Pulmonary lymph node (tissue), 1 donor: ENCODE measurements around the gene RNLS.

DNA sequence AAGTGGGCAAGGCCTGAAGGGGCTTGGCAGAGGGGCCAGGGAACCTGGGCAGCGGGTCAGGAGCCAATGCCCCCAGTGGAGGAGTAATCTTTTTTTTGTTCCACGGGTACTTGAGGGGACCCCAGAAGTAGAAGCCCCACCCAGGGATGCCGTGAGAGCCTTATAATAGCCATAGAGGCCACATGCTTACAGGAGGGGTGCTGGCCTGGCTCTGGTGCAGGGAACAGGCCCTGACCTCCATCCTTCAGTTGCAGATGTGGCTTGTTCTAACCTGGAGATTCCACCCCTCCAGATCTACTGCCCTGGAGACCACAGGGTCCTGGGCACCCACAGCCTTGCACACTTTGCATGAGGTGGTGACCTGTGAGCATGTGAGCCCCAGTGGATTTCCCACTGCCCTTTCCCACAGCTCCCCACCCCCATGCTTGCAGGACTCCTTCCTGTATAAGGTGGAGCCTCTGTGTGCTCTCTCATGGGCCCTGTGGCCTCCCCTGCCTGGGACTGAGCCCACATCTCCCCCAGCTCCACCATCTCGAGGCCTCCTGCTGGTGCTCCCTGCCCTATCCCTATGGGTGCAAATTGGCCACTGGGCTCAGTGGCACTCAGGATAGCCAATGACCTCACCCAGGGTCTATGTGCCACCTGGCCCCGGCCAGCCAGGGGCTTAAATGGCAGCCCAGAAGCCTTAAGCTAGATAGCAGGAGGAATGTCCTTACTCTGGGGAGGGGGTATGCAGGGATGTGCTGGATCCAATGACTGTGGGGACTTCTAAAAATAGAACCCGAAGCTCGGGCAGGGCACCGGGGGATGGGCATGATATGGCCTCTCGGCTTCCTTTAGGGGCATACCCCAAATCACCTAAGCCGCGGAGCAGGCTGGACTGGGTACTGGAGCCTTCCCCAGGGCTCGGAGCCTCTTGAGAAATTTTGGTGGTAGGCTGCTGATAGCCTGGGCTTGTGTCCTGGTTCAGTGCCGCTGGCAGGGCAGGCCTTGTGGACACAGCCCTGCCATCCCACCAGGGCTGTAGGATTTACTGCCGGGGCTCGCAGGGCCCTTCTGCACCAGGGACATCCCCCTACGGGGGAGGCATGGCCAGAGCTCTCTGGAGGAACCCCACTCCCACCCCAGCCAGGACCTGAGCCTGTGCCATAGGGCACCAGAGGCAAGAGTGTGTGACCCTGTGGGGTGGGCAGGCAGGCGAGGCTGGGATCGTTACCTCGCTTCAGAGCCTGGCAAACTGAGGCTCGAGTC lies 2.1 kb downstream of the LDB3 start:
- PRO-cap, result no peak

- PRO-cap, result no peak
Observed at GRCh38 chr10:86687620-86688377, 19.5 kb downstream of the LDB3 start.

DNA sequence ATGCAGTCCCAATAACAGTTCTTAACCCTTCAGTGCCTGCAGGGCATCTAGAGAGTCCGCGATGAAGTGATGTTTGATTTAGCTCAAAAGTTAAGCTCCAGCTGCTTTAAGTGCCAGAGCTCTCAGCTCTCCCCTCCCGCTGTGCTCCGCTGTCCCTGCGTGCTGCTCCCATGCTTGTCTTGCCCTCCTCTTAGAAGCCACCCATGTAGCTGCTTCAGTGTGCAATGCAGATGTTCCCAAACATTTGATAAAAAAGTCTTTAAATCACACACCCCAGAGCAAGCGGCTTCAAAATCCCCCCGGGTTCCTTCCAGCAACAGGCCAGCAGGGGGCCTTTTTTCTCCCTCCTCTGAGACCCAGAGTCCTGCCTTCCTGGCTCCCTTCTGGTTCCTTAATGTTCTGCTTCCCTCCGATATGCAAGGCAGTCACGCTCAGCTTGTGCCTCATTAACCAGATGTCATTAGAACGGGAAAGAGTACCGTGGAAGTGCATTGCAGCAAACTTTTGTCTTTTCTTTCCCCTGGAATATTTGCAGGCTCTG lies 25.4 kb downstream of the LDB3 start:
- PRO-cap, result no peak

DNA sequence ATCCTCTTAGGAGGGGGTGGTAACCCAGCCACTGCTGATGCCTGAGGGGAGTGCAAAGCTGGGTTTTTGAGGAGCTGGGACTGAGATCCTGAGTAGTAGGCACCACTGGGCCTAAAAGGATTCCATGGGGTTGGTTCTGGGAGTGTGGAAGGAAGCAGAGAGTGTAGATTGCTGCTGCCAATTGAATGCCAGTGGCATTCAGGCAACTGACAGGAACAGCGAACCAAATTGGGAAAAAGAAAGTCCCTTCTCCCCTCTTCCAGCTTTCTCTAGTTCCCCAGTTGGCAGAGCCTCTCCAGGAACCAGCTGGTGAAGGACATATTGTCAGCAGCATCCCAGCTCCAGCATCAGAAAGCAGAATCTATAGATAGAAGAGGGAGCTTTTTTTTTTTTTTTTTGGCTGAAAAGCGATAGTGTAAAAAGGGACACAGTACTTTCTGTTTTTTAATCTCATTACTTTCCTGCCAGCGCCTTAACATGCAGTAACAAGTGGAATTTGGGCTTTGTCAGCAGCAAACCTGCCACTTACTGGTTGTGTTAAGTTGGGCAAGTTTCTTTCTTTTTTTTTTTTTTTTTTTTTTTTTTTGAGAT lies 91.5 kb downstream of the MMRN2 start:
- PRO-cap, result no peak

DNA sequence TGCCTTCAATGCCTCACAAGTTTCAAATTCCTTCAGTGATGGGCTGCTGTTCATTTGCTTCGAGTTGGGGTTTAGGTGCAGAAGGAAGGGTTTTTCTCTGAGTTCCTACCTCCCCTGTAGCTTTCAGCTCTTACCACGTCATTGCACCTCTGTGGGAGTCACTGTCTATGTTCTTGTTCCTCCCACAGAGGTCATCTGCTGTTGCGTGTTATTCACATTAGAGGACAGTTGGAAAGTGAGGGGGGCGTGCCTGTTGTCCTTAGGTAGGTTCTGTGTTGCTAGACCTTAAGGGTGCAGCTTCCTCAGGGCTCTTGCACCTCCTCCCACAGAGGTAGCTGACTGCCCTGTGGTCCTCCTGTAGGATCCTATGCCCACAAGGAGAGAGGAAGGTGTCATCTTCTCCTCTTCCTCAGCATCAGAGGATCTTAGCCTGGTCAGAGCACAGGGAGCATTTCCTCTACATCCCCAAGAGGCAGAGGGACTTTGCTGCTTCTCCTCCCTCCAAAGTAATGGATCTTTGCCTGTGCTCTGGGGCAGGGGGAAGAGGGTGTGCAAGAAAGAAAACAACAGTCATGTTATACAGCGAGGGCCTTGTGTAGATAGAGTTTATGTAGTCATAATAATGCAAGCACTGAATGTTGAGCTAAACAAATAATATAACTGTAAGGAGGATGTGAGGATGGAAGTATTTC lies 48.8 kb downstream of the MMRN2 start:
- PRO-cap, result no peak

GRCh38 chr10:86955925-86956332 lies 1.5 kb downstream of the MMRN2 start:
- PRO-cap, result no peak

DNA sequence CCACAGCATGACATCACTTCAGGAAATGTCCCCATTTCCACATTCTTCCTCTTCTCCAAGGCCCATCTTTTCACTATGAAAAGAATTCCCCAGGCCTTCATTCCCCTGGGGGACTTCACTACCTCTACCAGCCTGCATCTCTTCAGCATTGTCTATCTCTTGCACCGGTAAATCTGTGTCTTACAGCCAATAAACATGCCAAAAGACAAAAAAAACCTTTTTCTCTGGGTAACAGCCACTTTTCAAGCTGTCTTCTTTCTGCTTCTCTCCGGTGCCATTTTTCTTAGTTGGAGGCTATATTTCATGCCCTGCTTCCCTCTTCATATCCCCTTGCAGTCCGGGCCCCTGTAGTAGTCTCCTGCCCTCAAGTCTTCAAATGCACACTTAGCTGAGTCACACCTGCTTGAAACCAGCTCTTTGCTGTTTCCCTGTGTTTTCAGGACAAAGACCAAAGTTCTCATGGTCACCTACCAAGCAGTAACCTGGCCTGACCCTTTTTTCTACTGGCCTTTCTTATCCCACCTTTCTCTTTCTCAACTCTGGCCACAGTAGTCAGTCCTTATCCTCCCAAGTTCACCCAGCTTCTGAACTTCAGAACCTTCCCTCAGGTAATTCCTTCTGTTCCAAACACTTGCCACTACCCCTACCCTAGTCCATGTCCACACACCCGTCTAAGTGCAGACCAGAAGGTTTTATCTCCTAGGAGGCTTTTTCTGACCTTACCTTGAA lies 28.5 kb downstream of the GLUD1 start:
- PRO-cap, result no peak

GRCh38 chr10:87089211-87089530 lies 5.5 kb downstream of the GLUD1 start:
- PRO-cap, result no peak

DNA sequence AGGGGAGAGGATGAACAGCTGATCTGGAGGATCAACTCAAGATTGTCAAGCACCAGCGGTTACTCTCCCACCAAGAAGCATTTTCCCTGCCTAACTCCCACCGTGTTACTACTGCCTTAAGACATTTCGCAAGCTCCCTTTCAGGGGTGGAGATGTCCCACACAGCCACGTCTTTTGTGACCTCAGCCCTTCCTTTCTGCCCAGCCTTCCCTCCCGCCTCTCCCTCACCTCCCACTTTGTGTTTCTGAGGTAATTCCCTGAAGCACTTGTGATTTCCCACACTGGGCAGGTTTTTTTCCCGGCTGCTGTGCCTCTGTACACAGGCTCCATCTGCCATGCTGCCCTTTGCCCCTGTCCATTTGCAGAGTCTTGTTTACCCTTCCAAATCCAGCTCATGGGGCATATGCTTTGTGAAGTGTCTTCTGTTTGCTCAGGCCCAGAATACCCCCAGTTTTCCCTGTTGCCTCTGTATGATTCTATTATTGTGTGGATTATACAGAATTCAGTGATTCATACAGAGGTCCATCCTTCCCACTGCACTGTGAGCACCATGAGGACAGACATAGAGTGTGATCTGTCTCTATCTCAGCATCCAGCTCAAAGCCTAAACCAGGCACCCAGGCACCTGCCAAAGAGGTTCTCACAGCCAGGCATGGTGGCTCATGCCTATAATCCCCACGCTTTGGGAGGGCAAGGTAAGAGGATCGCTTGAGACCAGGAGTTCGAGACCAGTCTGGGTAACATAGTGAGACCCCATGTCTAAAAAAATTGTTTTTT lies 40.8 kb upstream of the PAPSS2 start:
- PRO-cap, result no peak

GRCh38 chr10:87642273-87642619 lies 17.4 kb upstream of the PAPSS2 start:
- PRO-cap, result no peak

GRCh38 chr10:87668496-87668920 lies 8.8 kb downstream of the PAPSS2 start:
- PRO-cap, result no peak

DNA sequence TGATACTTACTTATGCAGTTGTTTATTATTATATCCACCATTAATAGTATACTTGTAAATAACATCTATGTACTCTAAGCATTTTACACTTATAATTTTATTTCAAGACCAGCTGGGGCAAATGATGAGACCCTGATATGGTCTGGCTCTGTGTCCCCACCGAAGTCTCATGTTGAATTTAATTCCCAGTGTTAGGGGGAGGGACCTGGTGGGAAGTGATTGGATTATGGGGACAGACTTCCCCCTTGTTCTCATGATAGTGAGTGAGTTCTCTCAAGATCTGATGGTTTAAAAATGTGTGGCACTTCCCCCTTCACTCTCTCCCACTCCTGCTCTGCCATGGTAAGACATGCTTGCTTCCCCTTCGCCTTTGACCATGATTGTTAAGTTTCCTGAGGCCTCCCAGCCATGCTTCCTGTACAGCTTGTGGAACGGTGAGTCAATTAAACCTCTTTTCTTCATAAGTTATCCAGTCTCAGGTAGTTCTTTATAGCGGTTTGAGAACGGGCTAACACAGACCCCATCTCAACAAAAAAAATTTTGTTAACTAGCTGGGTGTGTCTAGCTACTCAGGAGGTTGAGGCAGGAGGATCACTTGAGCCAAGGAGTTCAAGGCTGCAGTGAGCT lies 57.9 kb downstream of the ATAD1 start:
- PRO-cap, result no peak

DNA sequence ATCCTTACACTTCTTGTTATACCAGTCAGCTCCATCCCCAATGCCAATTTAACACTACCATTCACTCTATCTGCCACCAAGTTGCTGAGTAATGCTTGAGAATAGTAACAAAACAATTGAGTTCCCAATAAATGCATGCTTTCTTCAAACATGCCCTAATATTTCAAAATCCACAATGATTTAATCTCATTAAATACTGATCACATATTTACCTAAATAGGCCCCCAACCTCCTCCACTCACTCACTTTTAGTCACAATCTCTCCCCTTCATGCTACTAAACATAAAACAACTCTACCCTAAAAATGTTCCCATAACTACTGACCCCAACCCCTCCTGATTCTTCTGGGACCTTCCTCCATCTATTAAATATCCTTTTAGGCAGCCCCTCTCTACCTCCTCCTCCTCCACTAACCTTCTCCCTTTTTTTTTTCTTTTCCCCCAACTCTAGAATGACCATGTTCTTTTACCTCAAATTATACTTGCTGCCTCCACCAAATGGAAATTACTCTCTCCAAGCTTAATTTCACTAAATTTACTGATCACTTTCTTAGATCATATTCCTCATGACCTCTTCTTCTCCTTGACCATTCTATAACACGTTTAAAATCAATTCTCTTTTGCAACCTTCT lies 12.6 kb downstream of the ATAD1 start:
- PRO-cap, result no peak

- PRO-cap, result no peak
Observed at GRCh38 chr10:87932901-87933428, 69.5 kb downstream of the PTEN start.

DNA sequence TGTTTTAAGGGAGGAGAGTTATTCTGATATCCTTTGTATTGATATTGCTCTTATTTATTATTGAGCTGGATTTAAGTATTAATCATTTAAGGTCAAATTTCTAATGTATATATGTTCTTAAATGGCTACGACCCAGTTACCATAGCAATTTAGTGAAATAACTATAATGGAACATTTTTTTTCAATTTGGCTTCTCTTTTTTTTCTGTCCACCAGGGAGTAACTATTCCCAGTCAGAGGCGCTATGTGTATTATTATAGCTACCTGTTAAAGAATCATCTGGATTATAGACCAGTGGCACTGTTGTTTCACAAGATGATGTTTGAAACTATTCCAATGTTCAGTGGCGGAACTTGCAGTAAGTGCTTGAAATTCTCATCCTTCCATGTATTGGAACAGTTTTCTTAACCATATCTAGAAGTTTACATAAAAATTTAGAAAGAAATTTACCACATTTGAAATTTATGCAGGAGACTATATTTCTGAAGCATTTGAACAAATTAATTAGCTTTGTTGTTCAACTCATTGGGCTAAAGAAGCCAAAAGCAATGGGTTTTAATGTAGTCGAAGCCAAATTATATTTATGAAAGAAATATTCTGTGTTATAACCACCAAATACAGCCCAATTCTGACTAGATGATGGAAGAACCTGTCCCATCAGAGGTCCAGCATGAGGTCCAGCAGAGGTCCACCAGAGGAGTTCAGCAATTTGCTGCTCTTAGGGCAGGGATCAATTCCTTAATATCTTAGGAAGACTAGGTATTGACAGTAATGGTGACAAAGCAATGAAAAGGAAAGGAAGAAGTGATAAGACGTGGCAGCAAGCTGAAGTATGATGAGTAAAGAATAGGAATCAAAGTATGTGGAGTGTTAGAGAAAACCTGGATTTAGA lies 88.7 kb downstream of the PTEN start:
- PRO-cap, result no peak

DNA sequence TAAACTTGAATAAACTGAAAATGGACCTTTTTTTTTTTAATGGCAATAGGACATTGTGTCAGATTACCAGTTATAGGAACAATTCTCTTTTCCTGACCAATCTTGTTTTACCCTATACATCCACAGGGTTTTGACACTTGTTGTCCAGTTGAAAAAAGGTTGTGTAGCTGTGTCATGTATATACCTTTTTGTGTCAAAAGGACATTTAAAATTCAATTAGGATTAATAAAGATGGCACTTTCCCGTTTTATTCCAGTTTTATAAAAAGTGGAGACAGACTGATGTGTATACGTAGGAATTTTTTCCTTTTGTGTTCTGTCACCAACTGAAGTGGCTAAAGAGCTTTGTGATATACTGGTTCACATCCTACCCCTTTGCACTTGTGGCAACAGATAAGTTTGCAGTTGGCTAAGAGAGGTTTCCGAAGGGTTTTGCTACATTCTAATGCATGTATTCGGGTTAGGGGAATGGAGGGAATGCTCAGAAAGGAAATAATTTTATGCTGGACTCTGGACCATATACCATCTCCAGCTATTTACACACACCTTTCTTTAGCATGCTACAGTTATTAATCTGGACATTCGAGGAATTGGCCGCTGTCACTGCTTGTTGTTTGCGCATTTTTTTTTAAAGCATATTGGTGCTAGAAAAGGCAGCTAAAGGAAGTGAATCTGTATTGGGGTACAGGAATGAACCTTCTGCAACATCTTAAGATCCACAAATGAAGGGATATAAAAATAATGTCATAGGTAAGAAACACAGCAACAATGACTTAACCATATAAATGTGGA lies 102.3 kb downstream of the PTEN start:
- PRO-cap, result no peak

DNA sequence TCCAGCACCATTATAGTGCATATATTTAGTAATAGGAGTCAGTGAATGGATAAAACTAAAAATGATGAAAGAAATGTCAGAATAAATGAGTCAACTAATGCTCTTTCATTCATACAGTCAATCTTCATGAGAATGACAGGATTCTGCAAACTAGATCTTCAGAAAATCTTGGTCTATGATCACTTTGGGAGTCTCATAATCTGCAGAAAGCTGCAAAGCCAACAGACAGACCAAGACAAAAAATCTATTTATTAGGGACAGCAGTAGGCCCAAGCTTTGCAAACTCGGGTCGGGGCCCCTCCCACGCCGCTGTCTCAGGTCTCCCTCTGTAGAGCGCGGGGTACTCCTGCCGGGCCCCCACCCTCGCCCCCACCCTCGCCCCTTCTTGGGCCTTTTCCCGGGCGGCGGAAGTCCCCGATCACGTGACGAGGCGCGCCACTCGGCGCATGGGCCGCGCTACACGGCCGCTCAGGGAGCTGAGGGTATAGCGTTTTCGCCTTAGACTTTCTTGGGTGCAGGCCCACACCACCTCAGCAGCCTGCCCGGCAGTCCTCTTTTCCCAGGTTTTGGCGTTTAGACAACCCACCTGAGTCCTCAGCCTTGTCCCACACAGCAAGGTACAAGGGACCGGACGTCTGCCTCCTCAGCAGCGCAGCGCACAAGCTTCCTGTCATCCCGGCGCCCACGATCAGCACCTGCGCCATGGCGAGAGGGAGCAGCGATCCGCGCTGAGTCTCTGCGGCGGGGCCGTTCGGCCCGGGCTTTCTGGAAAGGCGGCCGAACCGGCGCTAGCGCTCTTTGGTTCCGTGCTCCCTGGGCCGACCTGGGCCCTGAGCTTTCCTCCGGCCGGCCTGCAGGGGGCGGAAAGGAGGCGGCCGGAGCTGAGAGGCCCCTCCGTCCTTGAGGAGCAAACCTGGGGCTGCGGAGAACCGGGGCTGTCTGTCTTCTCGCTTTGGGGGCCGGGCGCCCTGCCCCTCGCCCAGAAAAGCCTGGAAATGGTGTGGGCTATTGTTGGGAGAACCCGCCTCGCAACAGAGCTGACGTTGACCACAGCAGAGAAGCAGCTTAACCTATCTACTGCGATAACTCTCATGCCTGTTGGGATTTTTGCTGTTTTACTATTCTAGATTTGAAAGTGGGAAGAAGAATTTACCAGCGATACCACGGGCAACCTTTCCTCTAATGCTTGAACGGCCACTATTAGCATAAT lies at the start of gene RNLS:
Gene RNLS (minus strand): TSS at position 832 of the 1,210 bp plus-strand sequence.
- PRO-cap, result bidirectional peak, plus-strand start at position 501 of the sequence, minus-strand start at position 424 of the sequence; bidirectional peak, plus-strand start at position 910 of the sequence, minus-strand start at position 738 of the sequence

GRCh38 chr10:88848320-88849012 lies 3.2 kb downstream of the ANKRD22 start:
- PRO-cap, result no peak

DNA sequence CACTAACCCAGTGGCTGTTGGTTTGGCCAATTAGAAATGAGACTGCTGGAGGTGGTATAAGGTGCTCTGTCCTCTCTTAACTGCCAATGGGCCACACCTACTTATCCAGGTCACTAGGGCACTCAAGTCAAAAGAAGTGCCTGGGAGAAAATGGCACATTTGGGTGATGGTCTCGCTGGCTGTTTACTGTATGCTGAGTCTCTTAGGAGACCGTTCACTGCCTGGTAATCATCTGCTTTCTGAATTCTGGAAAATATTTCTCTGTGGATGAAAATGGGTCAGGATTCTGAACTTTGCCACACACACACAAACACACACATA lies 16.4 kb downstream of the STAMBPL1 start:
- PRO-cap, result no peak

GRCh38 chr10:88932304-88932767 lies 20.2 kb downstream of the ACTA2 start:
- PRO-cap, result no peak